ENCODE measurements around the genes TRAPPC10, KRTAP10-4, KRTAP10-7, KRTAP12-3, UBE2G2 and ADARB1.

DNA sequence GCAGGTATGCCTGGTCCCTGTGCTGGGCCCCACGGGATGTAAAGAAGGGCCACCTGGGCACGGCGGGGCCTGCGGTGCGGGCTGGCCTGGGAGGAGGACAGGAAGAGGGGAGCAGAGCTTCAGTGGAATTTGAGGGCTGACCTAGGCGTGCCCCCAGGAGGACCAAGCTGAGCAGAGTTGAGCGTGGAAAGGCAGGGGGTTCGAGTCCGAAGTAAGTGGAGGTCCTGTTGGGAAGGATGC is 1.3 kb downstream of the PDXK start:
- PRO-cap = no peak
- RAMPAGE, long total RNA, 4 experiments = no peak in any of the 4 experiments

DNA sequence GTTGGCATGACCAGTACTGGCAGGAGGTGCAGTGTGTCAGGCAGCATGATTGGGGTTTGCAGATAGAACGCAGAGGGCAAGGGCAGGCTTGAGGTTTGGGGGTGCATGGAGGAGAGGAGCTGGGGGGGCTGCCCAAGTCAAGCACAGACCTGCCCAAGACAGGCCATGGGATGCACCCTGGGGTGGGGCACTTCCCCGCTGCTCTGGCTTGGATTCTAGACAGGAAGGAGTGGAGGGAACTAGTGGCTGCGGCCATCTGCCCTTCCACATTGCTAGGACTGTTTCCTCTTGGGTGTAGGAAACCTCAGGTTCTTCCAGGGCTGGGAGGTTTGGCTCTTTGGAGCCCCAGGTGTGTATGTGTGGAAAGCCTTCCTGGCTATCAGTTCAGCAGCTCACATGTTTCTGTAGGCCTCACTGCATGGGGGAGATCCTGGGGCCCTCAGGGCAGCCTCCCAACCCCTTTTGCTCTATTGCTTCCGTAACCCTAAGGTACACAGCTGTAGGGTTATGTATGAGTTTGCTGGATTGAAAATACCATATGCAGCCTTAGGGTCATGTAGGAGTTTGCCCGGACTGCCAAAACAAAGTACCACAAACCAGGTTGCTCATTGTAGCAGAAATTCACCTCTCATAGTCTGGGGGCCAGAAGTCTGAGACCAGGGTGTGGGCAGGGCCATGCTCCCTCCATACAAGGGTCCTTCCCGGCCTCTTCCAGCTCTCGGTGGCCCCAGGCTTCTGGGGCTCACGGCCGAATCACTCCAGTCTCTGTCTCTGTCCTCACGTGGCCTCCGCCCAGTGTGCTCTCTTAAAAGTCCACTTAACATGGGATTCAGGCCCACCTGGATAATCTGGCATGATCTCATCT is 3.2 kb downstream of the PDXK start:
- PRO-cap = no peak
- RAMPAGE, long total RNA, 4 experiments = no peak in any of the 4 experiments

- PRO-cap = no peak
- RAMPAGE, long total RNA, 4 experiments = no peak in any of the 4 experiments
Observed at GRCh38 chr21:43737378-43738064, 18.6 kb downstream of the PDXK start.

GRCh38 chr21:43752220-43753062 is 23.7 kb downstream of the CSTB start:
- PRO-cap = no peak
- RAMPAGE, long total RNA, 4 experiments = no peak in any of the 4 experiments

DNA sequence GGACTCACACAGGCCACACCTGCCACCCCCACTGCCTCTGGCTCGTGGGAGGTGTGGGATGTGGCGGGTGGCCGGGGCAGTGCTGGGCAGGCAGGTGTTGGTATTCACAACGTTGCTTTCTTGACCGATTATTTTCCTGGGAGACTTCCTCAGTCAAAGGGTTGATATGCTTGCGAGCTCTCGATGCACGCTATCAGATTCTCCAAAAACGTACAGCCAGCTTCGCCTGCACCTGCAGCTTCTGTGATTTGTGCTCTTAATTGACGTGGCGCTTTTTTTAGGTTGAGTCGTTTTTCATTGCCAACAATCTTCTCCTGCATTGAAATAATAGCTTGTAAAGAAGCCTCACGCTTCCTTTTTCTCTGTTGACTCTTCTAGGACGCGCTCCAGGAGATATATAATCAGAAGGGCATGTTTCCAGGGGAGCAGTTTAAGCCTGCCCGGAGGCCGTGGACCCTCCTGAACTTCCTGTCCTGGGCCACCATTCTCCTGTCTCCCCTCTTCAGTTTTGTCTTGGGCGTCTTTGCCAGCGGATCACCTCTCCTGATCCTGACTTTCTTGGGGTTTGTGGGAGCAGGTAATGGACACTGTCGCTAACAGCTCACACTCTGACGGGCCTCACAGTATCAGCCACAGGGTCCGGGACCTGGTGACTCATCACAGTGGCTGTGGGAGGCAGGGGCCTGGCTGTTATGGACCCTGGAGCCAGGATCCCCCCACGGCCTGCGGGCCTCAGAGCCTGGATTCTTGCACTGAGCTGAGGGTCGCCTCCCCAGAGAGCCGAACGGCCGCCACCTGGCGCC is 31.3 kb upstream of the TRAPPC10 start:
- PRO-cap = no peak
- RAMPAGE, long total RNA, 4 experiments = no peak in any of the 4 experiments

DNA sequence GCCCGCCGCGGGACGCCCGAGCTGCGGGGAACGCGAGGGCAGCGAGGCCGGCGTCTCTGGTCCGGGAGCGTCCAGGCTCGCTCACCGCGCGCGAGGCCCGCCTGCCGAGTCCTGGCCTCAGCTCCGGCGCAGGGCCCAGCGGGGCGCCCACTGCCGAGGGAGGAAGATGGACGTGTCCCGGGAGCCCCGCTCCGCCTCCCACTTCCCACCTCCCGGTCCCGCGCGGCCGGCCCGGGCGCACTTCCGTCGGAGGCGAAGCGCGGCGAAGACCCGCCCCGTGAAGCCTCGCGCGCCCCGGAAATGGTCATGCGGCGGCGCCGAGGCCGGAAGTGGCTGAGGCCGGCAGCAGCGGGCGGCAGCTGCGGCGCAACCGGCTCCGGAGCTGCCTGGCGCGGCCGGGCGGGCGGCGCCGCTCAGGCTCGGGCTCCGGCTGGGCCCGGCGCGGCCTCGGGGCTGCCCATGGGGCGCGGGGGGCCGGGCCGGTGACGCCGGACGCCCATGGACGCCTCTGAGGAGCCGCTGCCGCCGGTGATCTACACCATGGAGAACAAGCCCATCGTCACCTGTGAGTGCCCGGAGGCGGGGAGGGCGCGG is at the start of gene TRAPPC10:
TRAPPC10 (plus strand) TSS at position 314 of the 594 bp plus-strand sequence.
- PRO-cap = bidirectional peak, plus-strand start at position 336 of the sequence, minus-strand start at position 152 of the sequence
- RAMPAGE, long total RNA, 4 experiments = start-site peak on the plus strand in 1 of 4 experiments, centred at position 497 of the sequence, 11 reads per replicate

DNA sequence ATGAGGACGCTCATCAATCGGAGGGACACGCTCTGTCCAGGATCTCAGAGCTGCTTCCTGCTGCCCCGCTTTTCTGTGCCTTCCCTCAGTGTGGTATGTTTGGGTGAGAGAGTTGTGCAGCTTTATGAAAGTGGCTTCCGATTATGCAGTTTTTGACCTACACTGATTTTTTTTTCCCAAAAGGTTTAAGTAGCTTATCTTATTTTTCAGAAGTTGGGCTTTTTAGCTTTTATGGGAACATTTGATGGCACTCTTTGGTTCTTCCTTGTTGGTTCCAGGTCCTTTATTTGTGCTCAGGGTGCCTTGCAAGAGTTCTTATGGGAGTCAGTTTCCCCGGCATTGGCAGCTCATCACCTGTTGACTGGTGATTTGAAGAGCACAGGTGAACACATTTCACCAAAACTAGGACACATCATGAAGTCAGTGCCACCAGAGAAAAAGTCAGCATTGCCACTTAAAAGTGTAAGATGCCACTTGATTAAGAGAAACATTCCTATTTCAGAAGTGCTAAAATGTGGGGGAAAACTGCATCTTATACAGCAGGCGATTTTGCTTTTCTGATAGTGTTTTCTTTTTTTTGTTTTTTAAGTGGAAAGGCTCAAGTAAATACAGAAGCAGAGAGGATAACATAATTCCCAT is 34.1 kb upstream of the PWP2 start:
- PRO-cap = no peak
- RAMPAGE, long total RNA, 4 experiments = no peak in any of the 4 experiments

GRCh38 chr21:44331410-44332195 is 7.6 kb downstream of the CFAP410 start:
- PRO-cap = no peak
- RAMPAGE, long total RNA, 4 experiments = no peak in any of the 4 experiments

DNA sequence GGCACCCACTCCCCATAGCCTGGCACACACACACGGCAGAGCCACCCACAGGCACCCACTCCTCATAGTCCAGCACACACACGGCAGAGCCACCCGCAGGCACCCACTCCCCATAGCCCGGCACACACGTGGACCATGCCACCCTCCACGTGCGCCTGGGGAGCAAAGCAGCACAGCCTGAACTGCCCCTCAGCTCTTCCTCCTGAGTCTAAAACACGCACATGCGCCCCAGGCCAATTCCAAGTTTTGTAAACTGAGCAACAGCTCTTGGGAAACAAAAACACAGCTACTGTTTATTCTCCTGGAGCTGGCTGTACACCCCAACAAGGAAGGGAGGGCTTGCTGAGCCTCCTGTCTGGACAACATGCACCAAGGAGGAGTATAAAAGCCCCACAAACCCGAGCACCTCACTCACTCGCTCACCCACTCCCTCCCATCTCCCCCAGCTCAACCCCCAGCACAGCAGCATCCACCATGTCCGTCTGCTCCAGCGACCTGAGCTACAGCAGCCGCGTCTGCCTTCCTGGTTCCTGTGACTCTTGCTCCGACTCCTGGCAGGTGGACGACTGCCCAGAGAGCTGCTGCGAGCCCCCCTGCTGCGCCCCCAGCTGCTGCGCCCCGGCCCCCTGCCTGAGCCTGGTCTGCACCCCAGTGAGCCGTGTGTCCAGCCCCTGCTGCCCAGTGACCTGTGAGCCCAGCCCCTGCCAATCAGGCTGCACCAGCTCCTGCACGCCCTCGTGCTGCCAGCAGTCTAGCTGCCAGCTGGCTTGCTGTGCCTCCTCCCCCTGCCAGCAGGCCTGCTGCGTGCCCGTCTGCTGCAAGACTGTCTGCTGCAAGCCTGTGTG is at the start of gene KRTAP10-4:
KRTAP10-4 (plus strand) TSS at position 445 of the 845 bp plus-strand sequence.
- PRO-cap = no peak
- RAMPAGE, long total RNA, 4 experiments = no peak in any of the 4 experiments

DNA sequence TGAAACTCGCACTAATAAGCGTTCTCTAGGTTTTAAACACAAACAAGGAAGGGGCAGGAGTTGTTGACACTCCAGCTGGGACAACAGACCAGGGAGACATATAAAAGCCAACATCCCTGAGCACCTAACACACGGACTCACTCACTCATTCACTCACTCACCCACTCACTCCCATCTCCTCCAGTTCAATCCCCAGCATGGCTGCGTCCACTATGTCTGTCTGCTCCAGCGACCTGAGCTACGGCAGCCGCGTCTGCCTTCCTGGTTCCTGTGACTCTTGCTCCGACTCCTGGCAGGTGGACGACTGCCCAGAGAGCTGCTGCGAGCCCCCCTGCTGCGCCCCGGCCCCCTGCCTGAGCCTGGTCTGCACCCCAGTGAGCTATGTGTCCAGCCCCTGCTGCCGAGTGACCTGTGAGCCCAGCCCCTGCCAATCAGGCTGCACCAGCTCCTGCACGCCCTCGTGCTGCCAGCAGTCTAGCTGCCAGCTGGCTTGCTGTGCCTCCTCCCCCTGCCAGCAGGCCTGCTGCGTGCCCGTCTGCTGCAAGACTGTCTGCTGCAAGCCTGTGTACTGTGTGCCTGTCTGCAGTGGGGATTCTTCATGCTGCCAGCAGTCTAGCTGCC is at the start of gene KRTAP10-7:
KRTAP10-7 (plus strand) TSS at position 173 of the 621 bp plus-strand sequence.
- PRO-cap = no peak
- RAMPAGE, long total RNA, 4 experiments = no peak in any of the 4 experiments

- PRO-cap = no peak
- RAMPAGE, long total RNA, 4 experiments = no peak in any of the 4 experiments
Observed at GRCh38 chr21:44657337-44658256, at the start of gene KRTAP12-3. Gene KRTAP12-3, plus strand, starts transcription at chr21:44657932.

- PRO-cap = no peak
- RAMPAGE, long total RNA, 4 experiments = no peak in any of the 4 experiments
Observed at GRCh38 chr21:44704562-44705092, 6.7 kb downstream of the TSPEAR start.

- PRO-cap = no peak
- RAMPAGE, long total RNA, 4 experiments = no peak in any of the 4 experiments
Observed at GRCh38 chr21:44773544-44774292, 27.9 kb downstream of the UBE2G2 start.

GRCh38 chr21:44801601-44802793 is at the start of gene UBE2G2:
Gene UBE2G2, minus strand, starts transcription at chr21:44801820.
- PRO-cap = bidirectional peak, plus-strand start at chr21:44801876, minus-strand start at chr21:44801820
- RAMPAGE, long total RNA, 4 experiments = start-site peak on the minus strand in 4 of 4 experiments, at chr21:44801763-44801820 at its widest, 48 to 800 reads per replicate

- PRO-cap = no peak
- RAMPAGE, long total RNA, 4 experiments = no peak in any of the 4 experiments
Observed at GRCh38 chr21:44866338-44867244, 6.9 kb downstream of the PTTG1IP start.

DNA sequence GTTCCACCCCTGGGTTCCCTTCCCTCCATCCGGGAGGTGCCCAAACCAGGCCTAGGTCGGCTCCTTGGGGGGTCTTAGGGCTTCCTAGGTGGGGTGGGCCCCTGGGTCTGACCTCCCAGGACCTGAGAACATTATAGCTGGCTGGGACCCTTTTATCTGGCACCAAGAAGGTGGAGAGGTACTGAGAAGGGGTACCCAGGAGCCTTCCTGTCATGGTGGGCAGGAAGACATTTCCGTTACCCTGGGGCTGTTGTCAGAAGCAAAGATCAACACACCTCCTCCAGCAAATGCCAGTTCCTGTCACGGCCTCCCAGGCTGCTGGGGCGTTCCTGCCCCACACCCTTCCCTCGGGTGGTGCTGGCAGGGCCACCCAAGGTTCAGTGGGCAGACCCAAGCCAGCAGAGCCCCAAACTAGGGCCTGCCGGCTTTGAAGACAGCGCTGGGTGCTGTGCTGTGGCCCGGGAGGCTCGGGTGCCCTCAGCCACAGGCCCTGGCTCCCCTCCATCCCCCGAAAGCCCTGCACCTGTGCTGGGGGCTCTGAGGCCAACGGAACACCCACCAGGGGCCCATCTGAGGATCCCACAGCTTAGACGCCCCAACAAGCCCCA is 8.8 kb downstream of the ITGB2 start:
- PRO-cap = no peak
- RAMPAGE, long total RNA, 4 experiments = no peak in any of the 4 experiments

DNA sequence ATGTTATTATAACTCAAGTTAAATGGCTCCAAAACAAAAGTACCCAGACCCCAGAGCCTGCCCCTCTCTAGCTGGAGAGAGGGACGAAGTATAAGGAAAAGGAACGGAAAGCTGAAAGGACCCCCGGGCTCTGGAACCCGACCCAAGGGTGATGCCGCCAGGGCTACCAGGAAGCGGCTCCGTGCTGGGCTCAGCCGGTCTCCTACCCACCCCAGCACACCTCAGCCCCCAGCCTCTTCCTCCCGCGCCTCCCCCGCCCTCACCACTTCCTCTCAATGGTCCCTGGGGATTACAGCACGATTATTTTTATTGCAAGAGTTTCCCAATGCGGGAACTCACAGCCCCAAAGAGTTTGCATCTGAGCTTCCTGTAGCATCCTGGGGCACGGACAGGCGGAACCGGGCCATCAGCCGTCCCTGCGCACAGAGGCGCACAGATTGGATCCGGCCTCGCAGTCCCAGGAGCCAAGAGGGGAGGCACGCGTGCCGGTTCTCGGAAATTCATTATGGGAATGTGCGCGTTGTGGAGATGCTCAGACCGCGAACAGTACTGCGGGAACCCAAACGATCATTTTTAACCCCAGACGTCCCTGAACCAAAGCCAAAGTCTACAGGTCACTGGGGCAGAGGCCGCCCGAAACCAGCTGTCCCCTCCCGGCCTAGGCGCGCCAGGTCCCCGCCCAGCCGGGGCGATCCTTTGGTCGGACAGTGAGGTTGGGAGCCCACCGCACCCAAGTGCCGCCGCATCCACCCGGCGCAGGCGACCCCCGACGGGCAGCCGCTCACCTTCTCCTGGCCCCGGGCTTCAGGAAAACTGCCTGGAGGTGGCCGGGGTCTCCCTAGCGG is 8.6 kb upstream of the SLX9 start:
- PRO-cap = no peak
- RAMPAGE, long total RNA, 4 experiments = no peak in any of the 4 experiments

- PRO-cap = bidirectional peak, plus-strand start at chr21:44962791, minus-strand start at chr21:44962499
- RAMPAGE, long total RNA, 4 experiments = start-site peak on the plus strand in 3 of 4 experiments, at chr21:44962759-44962824 at its widest, 20 to 29 reads per replicate
Observed at GRCh38 chr21:44962145-44963057, 22.6 kb downstream of the SLX9 start.

DNA sequence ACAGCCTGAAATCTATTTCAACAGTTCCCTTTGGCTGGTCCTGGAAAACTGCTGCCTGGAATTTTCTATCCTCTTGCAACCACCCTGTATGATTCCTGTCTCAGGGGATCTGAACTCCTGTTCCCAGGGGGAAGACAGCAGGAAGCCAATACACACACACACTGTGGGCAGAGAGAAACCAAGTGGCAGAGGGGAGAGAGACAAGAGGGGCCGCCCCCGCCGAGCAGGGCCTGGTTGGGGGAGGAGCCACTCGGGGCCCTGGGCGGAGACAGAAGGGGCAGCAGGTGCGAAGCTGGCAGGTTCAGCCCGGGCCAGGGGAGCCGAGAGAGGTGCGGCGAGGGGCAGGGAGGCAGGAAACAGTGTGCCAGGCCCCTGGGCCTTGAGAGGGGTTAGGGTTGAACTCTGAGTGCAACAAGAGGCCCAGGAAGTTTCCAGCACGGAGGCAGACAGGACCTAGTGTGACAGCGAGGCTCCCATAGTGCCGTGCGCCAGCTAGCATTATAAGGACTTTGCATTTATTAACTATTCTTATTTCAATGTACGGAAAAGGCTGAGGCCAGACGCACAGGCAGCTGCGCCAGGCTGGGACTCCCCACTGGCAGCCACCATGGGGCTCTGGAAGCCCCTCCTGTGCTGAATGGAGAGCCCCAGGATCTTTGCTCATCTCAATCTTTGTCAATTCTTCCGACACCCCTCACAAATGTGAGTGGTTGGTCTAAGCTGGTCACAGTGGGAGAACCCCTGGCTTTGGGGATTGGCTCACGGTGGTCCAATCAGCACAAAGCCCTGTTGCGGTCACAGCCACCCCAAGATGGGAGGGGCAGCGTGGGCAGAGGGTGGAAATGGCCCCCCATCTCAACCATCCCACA is 59.8 kb upstream of the ADARB1 start:
- PRO-cap = no peak
- RAMPAGE, long total RNA, 4 experiments = no peak in any of the 4 experiments

- PRO-cap = unidirectional peak, plus-strand start at chr21:45074168; bidirectional peak, plus-strand start at chr21:45074623, minus-strand start at chr21:45074487
- RAMPAGE, long total RNA, 4 experiments = start-site peak on the plus strand in 2 of 4 experiments, at chr21:45074700-45074770 at its widest, 19 to 50 reads per replicate
Observed at GRCh38 chr21:45074009-45074929, at the start of gene ADARB1. Gene ADARB1, plus strand, starts transcription at chr21:45074580.

All from gastroesophageal sphincter (tissue), 4 donors.